ENCODE results near the genes CDC42EP1, GCAT and MICALL1.

GRCh38 chr22:37484077-37484820, 1.9 kb downstream of the MFNG start:
- PRO-cap, result bidirectional peak, plus-strand start at chr22:37484764, minus-strand start at chr22:37484568
- RRBS, result 33% methylated on average over 16 of the region's 32 CpGs

DNA sequence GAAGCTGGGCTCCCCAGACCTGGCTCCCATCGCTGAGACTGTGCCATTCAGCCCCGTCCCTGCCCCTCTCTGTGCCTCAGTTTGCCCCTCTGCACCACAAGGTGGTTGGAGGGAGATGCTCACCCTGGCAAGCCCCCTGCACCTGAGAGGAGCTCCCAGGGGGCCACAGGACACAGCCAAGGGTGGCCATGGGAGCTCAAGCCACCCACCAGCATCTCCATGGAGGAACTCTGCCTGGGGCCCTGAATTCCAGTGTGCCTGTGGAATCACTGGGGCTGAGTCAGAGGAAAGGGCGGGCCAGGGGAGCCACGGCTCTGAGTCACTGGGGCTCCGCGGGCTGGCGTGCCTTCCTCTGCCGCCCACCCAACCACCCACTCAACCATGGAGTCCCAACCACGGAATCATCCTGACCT, 6.1 kb upstream of the CARD10 start:
- PRO-cap, result no peak
- RRBS, result no CpG with 5 or more reads among the region's 9 CpGs

DNA sequence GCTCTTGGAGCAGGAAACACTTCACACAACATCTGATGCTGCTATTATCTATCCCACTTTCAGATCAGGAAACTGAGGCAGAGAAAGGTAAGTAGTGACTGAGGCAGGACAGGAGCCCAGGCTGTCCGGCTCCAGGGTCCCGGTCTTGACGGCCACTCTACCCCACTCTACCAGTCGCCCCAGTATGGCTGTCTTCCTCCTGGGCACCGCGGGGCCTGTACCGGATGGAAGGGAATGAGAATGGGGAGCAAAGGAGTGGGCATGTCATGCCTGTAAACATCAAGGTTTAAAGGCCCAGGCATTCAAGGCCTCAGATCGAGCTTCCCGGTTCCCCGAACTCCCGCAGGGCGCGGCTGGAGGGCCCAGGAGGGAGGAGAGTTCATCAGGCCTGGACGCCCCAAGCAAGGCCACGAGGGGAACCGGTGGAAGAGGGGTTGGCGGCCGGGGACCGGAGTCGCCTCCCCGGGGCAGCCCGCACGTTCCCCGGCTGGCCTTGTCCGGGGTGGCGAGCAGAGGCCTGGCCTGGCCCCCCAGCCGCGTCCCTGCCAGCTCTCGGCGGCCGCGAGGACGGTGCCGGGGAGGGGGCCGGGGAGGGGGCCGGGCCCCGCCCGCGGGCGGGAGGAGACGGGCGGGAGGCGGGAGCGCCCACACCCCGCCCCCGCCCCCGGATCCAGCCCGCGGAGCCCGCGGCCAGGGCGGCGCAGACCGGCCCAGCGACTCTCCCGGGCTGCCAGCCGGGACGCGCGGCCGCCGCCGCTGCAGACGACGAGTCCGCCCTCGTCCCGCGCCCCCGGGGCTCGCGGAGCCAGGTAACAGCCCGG, at the start of gene CDC42EP1:
CDC42EP1 (plus strand) TSS at position 701 of the 821 bp plus-strand sequence.
- PRO-cap, result bidirectional peak, plus-strand start at position 427 of the sequence, minus-strand start at position 495 of the sequence; bidirectional peak, plus-strand start at position 673 of the sequence, minus-strand start at position 544 of the sequence
- RRBS, result 6% methylated on average over 56 of the region's 73 CpGs

- PRO-cap, result no peak
- RRBS, result 3% methylated on average over 9 of the region's 15 CpGs
These were observed 371 bp downstream of the GGA1 start for GRCh38 chr22:37609121-37609289.

DNA sequence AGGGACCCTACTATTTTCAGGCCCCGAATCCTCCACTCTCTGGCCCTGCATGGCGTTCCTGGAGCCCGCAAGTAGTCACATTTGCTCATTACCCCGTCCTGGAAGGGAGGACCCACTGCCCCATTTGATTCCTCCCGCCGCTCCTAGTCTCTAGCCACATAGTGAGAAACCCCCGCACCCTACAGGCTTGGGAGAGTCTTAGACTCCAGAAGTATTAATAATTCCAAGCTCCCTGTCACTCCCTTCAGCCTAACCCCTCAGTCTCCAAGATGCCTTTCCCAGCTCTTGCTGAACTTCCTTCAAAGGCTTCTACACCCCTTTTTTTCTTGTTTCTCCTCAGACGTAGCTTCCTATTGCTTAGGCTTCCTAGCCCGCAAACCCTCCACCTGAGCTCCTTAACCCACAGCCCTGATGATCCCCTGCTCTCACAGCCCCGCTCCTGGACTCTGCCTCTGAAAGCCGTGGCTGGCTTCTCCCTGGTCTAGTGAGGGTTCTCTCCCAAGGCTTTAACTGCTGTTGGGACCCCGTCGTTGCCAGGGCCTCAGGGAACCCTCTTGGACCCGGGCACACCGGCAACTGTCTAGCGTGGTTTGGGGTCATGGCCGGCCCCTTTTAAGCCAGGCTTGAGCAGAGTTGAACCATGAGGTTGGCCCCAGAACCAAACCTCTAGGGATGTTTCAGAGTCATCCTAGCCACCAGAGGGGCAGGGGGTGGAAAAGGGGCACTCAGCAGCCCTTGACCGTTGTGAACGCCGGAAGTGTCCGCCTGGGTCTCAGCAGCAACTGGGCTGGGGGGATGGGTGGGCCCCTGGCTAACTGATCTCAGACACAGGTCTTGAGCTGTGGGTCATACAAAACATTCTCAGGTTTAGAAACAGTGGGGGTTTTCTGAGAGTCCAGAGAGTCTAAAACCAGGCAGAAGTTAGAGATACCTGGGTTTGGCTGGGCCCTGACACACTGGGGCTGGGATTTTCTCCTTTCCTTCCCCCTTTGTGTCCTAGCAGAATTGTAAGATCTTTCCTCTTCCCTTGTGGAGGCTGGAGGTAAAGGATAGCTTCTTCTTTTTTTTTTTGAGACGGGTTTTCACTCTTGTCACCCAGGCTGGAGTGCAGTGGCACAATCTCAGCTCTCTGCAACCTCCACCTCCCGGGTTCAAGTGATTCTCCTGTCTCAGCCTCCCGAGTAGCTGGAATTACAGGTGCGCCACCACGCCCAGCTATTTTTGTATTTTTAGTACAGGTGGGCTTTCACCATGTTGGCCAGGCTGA, 1.1 kb downstream of the GGA1 start:
- PRO-cap, result no peak
- RRBS, result 23% methylated on average over 4 of the region's 26 CpGs

DNA sequence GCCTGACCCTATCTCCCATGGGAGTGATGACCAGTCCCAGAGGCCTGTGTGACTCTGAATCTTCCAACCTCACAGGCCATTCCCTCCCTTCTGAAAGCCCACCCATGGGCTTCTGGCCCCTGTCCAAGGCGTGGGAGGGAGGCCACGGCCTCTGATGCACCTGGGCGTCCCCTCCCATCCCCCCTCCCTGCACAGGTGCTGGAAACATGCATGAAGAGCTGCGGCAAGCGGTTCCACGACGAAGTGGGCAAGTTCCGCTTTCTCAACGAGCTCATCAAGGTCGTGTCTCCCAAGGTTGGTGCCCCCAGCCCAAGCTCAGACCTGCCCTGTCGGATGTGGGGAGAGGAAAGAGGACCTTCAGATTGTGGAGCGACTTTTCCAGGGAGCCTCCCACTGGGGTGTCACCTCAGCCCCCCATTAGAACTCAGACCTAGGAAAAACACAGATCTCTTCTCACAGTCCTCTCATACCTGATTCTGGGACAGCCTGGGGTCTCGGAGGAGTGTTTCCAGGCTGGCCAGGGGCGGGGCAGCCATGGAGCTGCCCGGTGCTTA, 9.7 kb downstream of the GGA1 start:
- PRO-cap, result no peak
- RRBS, result no CpG with 5 or more reads among the region's 15 CpGs

DNA sequence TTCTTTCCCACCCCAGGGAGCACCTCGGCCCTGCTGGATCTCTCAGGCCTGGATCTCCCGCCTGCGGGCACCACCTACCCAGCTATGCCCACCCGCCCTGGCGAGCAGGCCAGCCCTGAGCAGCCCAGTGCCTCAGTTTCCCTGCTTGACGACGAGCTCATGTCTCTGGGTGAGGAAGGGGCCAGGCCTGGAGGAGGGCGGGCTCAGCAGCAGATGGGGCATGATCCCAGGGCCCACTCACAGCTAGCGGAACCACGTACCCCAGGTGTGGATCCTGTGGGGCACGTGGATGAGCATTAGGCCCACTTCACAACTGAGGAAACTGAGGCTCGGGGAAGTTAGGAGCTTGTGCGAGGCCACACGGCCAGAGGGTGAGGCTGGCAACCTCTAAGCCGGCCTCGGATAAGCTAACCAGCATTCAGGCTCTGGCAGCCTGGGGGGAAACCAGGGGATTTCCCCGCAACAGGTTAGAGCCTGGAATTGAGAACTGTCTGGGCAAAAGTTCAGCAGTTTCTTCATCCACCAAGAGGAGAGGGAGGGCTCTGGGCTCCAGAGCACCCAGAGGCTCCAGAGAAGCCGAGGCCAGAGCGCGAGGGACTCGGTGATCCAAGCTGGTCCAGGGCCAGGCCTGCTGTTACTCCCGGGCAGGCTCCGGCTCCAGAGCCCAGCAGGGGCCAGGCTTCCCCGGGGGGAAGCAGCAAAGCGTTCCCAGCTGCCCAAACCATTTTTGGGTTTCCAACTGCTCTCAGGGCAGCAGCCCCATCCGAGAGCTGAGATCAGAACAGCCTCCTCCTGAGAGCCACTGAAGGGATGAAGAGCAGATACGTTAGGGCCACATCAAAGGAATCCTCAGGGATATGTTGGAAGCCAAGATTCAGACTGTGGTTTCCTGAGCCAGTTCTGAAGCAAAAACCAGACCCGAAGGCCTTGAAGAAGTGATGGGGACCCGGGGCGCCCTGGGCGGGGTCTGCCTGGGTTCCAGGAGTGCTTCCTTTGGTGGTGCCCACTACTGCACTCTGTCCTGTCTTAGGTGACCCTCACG, 13.4 kb upstream of the SH3BP1 start:
- PRO-cap, result no peak
- RRBS, result no CpG with 5 or more reads among the region's 32 CpGs

GRCh38 chr22:37632348-37633098, 6.9 kb upstream of the SH3BP1 start:
- PRO-cap, result no peak
- RRBS, result 31% methylated on average over 4 of the region's 12 CpGs

GRCh38 chr22:37643114-37643968, 3.9 kb downstream of the SH3BP1 start:
- PRO-cap, result no peak
- RRBS, result no CpG with 5 or more reads among the region's 15 CpGs

DNA sequence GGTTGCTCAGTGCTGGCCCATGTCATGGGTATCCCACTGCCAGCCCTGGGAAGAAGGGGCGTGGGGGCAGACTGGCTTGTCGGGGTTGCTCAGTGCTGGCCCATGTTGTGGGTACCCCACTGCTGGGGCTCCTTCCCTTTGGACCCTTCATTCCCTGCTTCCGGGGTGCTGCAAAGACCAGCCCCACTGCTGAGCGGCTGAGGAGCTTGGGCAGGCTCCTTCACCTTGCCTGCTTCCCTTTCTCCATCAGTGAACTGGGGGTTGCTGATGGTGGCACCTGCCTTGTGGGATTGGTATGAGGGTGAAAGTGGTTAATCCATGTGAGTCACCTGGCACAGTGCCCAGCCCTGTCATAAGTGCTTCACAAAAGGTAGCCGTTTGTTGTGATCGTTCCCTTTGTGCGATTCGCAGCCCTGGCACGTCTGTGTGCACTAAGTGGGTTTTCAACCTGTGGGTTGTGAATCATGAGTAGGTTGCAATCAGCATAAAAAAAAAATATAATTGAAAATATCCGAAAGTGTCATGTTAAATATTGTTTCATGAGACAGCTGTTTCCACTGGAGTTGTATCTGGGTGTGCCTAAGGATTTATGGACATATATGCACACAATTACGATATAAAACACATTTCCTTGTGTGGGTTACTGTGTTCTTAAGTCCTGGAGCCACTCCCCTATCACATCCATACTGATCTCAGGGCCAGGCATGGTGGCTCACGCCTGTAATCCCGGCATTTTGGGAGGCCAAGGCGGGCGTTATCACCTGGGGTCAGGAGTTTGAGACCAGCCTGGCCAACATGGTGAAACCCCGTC, 3.1 kb downstream of the NOL12 start:
- PRO-cap, result no peak
- RRBS, result no CpG with 5 or more reads among the region's 16 CpGs

DNA sequence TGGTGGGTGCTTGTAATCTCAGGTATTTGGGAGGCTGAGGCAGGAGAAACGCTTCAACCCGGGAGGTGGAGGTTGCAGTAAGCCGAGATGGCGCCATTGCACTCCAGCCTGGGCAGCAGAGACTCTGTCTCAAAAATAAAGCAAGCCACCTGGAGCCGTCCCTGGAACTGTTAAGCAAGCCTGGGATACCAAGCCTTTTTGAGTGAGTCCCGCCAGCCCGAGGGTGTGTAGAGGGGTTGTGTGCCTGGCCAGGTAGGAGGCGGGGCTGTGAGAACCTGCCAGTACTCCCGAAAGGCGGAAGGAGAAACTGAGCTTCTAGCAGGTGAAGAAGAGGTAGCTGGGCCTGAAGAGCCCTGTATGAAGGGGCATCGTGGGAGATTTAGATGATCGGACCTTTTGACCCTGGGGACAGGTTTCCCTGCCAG, 52.4 kb downstream of the TRIOBP start:
- PRO-cap, result unidirectional peak, minus-strand start at position 172 of the sequence
- RRBS, result no CpG with 5 or more reads among the region's 12 CpGs

- PRO-cap, result no peak
- RRBS, result no CpG with 5 or more reads among the region's 18 CpGs
These were observed 32.7 kb upstream of the H1-0 start for GRCh38 chr22:37772362-37772784.

- PRO-cap, result no peak
- RRBS, result no CpG with 5 or more reads among the region's 25 CpGs
These were observed 25.3 kb upstream of the H1-0 start for GRCh38 chr22:37779284-37780485.

DNA sequence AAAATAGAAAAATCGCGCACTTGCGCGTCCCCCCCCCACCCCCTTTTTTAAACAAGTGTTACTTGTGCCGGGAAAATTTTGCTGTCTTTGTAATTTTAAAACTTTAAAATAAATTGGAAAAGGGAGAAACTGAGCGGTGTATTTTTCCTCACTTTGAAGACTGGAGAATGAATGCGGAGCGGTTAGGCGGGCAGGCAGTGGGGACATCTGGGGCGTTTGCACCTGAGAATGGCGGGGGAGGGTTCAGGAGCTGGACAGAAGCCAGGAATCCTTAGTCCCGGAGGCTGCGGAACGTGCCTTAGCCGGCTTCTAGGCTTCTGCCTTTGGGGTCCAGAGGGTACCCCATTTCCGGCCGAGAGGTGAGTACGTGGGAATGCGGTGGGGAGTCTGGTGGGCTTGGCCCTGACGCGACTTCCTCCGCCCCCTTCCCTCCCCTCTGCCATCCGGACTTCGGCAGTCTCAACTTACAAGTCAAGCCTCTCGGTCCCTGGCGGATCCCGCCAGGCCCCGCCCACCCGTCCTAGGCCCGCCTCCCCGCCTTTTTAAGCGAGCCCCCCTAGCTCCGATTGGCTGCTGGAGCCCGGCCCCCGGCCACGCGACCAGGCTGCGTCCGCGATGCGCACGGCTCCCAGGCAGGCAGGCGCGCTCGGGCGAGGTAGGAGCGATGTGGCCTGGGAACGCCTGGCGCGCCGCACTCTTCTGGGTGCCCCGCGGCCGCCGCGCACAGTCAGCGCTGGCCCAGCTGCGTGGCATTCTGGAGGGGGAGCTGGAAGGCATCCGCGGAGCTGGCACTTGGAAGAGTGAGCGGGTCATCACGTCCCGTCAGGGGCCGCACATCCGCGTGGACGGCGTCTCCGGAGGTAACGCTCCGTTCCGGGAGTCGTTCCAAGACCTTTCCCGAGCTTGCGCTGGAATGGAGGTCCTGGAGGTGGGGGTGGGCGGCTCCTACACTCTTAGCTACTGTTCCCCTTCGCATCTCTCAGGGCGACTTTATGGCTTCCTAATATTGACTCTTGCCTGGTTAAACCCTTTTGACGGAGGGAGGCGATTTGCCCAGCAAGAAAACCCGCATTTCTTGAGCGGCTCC, at the start of gene GCAT:
GCAT (plus strand) TSS at position 631 of the 1,087 bp plus-strand sequence.
- PRO-cap, result bidirectional peak, plus-strand start at position 658 of the sequence, minus-strand start at position 438 of the sequence
- RRBS, result 2% methylated on average over 8 of the region's 82 CpGs

DNA sequence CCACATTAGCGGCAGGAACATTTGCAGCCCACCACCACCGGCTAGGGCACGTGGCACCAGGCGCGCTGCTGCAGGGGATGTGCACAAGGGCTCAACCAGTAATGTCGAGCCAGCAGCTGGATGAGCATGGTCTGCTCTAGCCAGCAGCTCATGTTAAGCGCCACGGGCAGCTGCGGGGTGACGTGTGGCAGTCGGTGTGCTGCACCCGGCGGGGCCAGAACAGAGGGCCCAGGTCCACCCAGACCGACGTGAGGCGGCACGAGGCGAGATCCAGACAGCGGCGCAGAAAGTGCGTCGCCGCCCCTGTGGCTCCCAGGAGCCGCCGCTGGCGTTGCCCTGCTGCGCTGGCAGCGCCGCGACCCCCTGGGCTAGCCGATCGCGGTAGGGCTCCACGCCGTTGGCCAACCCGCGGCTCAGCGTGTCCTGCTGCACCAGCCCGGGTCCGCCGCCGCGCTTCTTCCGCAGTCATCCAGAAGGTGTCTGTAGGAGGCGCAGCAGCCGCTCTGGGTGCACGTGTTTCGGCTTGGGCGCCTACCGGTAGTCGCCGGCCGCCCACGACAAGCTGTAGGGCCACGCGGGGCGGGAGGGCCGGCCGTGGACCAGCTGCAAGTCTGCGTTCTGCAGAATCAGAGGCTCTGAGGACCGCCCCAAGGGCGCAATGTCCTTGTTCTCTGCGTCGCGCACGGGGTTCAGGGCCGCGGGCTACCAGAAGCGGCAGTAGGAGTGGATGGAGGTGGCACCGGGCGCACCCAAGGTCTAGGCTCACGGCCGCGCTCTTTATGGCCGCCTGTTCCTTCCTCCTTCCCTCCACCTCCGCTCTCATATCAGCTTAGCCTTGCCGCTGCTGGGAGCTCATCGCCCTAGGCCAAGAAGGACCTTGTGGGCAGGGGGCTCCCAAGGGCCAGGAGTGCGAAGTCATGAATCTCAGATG, 4.5 kb upstream of the GALR3 start:
- PRO-cap, result no peak
- RRBS, result 2% methylated on average over 19 of the region's 79 CpGs

DNA sequence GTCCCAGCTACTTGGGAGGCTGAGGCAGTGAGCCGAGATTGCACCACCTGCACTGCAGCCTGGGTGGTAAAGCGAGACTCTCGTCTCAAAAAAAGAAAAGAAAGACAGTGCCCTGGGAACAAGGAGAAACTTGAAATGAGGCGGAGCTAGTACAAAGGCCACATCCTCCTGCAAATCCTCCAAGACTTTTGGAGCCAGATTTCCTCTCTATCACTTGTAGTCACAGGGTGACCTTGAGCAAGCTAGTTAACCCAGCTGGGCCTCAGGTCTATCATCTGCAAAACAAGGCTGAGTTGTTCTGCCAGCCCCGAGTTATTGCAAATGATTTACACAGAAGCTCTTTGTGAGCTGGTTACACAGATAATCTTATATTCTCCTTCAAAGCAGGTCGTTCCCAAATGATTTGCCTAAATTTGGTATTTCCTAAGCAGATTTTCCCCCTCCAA, 1.9 kb downstream of the ANKRD54 start:
- PRO-cap, result no peak
- RRBS, result no CpG with 5 or more reads among the region's 6 CpGs

- PRO-cap, result no peak
- RRBS, result no CpG with 5 or more reads among the region's 16 CpGs
These were observed 1.2 kb upstream of the MICALL1 start for GRCh38 chr22:37904454-37905670.

- PRO-cap, result bidirectional peak, plus-strand start at chr22:37906159, minus-strand start at chr22:37906158
- RRBS, result 2% methylated on average over 81 of the region's 140 CpGs
These were observed at the start of gene MICALL1 for GRCh38 chr22:37905671-37906744. TSS of gene MICALL1 (plus strand) at chr22:37906297.

- PRO-cap, result no peak
- RRBS, result no CpG with 5 or more reads among the region's 5 CpGs
These were observed 23.2 kb downstream of the MICALL1 start for GRCh38 chr22:37929308-37929768.

- PRO-cap, result no peak
- RRBS, result no CpG with 5 or more reads among the region's 7 CpGs
These were observed 31.8 kb upstream of the SOX10 start for GRCh38 chr22:38016236-38016479.

Measured in kidney (tissue), 2 donors.